AG04450 (cell line): ENCODE measurements around a stretch of chr9.

DNA sequence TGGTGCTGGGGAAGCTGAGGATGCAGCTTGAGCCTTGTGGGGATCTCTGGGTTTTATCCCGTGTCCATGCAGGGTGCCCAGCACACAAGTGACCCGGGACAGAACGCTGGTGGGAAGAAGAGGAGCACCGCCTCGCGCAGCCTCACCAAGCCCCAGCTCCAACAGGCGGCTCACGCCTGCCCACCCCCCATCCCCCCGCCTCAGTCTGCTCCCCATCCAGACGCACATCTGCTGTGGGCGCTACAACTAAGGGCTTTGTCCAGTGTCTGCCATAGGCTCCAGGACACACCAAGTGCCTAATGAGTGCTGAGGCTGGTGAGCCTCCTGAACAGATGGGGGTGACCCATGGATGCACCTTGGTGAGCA lies 13.7 kb downstream of the RALGDS start:
- CAGE, long polyA plus RNA, result no peak
- RRBS, result no CpG with 5 or more reads among the region's 11 CpGs

DNA sequence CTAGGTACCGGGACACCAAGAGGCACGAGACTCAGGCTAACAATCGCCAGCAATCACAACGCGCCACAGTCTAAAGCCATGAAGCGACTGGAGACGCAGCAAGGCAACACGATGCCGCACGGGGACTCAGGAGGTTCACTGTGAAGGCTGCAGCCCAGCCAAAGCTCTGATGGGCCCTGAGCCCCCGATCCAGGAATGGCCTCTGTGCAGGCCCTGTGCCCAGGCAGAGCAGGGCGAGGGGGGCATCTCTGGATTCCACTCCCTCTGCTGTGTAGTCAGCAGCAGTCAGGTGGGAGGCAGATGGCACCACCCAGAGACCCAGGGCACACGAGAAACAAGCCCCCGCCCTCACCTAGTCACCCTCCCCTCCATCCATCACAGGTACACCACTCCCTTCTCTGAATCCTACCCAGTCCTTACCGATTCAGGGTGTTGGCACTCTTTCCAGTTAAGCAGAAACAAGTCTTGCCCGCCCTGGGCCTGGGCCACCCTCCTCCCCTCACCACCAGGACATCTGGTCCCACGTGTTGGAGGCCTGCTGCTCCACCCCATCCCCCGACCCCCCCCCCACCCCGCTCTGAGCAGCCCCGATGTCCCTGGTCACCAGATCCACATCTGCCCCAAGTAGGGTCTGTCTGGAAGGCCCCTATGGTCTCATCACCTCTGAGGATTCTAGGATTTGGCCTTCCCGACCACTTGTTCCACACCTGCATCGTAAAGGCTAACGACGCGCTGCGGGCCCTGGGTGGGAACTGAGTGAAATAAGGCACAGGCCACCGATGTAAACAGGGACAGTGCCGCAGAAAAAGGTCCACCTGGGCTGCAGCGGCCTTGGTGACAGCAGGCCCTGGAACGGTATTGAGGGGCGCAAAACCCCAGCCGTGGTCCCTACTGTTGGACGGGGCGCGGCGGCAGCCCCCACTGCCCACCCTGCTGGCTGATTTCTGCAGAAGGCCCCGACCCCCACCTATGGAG lies 883 bp downstream of the RALGDS start:
- CAGE, long polyA plus RNA, result no peak
- RRBS, result no CpG with 5 or more reads among the region's 37 CpGs

DNA sequence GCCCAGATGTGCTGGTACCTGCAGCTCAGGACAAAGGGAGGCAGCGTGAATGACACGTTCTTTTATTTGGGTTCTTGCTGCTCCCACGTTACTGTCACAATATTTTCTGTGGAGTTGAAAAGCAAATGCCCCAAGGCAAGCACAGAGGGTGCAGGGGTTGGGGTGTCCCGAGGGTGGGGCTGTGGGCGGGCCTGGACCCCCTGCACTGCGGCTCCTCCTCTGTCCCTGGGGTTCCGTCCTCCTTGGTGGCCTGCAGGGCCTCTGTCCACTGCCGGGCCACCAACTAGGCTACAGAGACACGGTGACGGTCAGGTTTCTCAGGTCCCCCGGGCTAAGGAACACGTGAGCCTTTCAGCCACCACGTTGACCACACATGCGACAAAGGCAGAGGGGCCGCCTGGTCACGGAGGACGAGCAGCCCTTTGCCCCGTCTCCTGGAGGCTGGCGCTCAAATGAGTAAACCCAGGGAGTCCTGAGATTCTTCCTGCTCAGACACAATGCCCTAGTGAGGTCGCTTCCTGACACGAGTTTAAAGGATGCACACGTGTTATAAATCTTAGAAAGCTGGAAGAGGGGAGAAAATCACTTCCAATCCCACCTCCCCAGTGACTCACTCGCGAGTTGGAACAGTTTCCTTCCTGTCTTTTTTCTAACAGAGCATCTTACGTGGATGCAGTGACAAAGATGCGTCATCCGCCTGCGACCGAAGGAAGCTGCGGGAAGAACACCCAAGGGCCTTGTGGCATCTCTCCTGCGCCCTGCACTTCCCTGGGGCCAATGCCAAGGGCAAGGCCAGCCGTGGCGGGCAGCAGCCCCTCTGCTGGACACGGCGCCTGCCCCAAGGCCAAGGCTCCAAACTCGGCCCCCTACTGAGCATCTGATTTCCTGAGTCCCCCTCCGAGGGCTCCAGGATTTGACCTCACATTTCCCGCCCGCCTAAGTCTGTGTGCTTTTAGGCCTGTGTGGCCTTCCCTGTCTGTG lies 24.8 kb upstream of the OBP2B start:
- CAGE, long polyA plus RNA, result no peak
- RRBS, result 63% methylated on average over 3 of the region's 39 CpGs

- CAGE, long polyA plus RNA, result no peak
- RRBS, result no CpG with 5 or more reads among the region's 14 CpGs
These were observed 30.0 kb upstream of the OBP2B start for GRCh38 chr9:133239059-133239438.

DNA sequence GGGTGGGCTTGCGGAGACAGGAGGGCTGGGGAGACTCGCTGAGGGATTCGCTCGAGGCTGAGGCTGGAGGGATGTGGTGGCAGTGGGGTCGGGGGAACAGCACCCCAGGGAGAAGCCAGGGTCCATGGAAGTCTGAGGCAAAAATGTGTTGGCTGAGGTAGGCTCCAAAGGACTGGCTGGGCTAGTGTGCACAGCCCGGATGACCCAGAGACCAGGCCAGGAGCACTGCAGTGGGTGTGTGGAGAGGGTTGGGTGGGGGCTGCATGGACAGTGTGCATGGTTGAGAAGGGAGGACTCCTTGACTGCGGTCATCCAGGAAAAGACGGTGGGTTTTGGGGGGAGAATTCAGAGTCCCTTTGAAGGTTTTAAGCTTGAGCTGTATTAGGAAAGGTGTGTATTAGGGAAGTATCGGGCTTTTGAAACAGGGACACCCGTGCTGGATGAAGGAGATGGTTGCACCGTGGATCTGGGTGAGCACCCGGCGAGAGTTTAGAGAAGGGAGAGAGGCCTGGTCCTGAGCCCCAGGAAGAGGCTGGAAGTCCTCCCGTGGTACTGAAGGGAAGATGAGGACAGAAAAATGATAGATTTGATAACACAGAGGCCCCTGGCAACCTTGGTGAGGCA lies 1.8 kb downstream of the SURF2 start:
- CAGE, long polyA plus RNA, result no peak
- RRBS, result no CpG with 5 or more reads among the region's 14 CpGs

DNA sequence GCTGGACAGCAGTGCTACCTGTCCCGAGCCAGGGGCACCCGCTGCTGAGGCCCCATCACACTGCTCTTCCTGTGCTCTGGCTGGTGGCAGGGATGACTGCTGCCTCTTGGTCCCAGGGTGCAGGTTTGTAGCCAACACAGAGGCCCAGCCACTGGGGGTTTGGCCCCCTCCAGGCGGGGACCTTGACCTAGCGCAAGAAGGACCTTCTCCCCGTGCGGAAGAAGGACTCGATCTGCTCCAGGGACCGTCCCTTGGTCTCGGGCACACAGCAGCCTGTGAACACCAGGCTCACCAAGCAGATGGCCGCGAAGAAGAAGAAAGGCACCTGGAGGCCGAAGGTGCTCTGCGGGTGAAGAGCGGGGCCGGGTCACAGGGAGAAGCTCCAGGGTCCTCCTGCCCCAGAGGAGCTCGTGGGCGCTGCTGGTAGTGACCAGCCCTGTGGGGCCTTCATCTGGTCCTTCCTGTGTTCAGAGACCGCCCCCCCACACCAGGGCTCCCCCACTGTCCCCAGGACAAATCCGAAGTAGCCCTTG lies 7.0 kb downstream of the SLC2A6 start:
- CAGE, long polyA plus RNA, result no peak
- RRBS, result no CpG with 5 or more reads among the region's 19 CpGs

GRCh38 chr9:133487923-133488210 lies 9.0 kb upstream of the SLC2A6 start:
- CAGE, long polyA plus RNA, result no peak
- RRBS, result 63% methylated on average over 2 of the region's 10 CpGs

DNA sequence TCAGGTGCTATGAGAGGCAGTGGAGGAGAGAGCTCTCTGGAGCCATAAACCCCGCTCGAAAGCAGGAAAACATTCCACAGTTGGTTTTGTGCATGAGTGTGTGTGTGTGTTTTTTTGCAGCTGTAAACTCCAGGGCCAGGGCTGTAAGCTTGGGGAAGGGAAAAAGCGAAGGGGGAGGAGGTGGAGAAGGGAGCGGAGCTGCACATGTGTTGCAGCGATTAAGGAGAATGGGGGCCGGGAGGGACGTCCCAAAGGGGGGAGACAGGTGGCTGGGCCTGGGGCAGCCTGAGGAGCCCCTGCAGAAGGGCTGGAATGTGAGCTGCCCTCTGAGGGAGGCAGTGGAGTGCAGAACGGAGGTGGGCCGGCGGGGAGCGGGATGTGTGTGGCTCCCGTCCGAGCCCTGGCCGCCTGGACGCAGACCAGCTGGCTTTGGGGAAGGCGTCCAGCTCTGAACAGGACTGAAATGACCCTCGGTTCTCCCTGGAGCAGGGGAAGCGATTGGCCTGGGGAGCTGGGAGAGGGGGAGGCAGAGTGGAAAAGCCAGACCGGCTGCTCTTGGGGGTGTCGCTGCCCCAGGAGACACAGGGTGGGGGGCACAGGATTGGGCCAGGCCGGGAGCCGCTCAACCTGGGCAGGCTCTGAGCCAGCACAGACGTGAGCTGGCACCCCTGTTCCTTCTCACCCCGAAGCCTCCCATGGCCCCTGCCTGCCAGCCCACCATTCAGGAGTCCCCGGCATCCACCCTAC lies 2.8 kb upstream of the MYMK start:
- CAGE, long polyA plus RNA, result no peak
- RRBS, result 4% methylated on average over 4 of the region's 25 CpGs

GRCh38 chr9:133584372-133585290 lies 24.6 kb downstream of the FAM163B start:
- CAGE, long polyA plus RNA, result no peak
- RRBS, result 14% methylated on average over 8 of the region's 25 CpGs

DNA sequence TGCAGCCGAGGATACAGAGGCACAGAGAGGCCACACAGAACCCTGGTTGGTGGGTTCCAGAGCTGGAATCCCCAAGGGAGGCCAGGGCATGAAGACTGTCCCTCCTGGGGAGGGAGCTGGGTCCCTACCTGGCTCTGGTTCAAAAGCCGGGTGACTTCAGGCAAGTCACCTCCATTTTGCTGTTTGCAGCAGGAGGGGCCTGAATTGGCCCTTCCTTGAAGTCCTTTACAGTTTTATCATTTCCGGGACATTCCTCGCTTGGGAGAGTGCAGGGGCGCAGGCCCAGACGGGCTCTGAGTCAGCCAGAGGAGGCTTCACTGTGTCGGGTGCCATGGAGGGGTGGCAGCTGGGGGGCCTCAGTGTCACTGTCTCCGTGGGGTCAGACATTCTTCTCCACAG lies 26.9 kb downstream of the SARDH start:
- CAGE, long polyA plus RNA, result no peak
- RRBS, result 27% methylated on average over 2 of the region's 8 CpGs

DNA sequence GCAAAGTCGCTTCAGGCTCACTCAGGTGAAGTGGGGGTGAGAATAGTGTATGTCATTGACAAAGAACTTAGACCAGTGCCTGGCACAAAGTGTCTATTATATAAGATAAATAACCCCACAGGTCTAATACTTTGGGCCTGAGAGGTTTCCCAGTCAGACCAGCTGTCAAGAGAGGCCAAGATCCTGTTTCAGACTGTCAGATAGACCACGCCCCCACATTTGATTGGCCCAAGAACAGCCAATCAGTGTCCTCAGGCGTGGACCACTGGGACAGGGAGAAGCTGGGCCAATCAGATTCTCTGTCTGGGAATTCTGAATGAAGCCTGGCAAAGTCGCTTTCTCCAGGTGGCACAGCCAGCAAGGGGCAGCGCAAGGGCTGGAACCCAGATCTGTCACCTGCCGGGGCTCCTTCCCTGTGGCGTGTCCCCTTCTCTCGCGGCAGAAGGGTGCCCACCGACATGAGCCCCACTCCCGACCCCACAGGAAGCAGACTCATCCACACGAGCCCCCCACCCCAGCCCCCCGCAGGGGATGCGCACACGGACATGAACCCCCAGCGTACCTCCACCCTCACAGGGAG lies 6.3 kb downstream of the SARDH start:
- CAGE, long polyA plus RNA, result no peak
- RRBS, result 13% methylated on average over 3 of the region's 16 CpGs

DNA sequence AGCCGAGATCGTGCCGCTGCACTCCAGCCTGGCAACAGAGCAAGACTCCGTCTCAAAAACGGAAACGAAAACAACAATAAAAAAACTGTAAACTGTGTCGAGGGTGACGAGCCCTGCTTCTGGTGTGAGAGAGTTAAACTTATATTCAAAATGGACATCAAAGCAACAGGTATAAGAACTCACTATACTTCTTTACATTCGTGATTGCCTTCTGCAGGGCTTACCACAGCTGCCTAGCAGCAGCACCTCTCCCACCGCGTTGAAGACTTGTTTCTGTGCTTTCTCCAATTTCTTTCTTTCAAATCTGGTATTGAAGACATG lies 18.1 kb upstream of the SARDH start:
- CAGE, long polyA plus RNA, result no peak
- RRBS, result no CpG with 5 or more reads among the region's 11 CpGs

- CAGE, long polyA plus RNA, result no peak
- RRBS, result no CpG with 5 or more reads among the region's 18 CpGs
These were observed 58.2 kb upstream of the SARDH start for GRCh38 chr9:133796220-133796964.

DNA sequence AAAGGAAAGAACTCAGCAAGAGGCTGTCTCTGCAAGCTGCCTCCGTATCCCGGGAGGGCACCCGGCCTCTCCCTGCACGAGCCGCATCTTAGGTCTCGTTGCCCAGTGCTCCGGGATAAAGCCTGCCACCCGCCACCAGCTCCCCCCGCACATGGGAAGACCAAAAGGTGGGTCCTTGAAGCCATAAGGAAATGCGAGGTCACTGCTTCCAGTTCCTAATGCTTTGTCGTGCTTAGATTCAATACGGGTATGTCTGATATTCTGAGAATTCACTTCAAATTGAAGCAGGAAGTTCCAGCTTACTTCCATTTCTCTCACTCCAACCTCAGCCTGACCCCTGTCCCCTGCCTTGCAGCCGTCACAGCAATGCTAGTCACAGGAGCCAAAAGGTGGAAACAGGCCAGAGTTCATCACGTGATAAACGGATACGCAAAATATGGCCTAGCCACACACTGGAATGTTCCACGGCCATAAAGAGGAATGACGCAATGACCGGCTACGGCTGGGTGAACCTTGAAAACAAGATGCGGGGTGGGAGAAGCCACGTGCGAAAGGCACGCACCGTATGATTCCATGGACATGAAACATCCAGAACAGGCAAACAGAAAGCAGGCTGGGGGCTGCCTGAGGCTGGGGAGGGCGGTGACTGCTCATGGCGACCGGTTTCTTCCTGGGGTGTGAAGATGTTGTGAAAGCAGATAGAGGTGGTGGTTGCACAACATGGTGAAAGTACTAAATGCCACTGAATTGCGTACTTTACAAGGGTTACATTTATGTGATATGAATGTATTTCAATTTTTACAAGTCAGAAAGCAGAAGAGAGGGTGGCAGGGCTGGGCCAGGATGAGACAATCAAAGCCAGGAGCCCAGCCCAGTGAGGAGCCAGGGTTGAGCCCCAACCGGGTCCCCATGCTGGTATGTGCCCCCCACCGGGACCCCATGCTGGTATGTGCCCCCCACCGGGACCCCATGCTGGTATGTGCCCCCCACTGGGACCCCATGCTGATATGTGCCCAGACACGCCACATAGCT lies 117.7 kb upstream of the SARDH start:
- CAGE, long polyA plus RNA, result no peak
- RRBS, result 82% methylated on average over 7 of the region's 33 CpGs

- CAGE, long polyA plus RNA, result no peak
- RRBS, result no CpG with 5 or more reads among the region's 5 CpGs
These were observed 114.8 kb downstream of the VAV2 start for GRCh38 chr9:133877344-133877770.

- CAGE, long polyA plus RNA, result no peak
- RRBS, result 77% methylated on average over 1 of the region's 15 CpGs
These were observed 13.7 kb downstream of the VAV2 start for GRCh38 chr9:133978359-133978980.

DNA sequence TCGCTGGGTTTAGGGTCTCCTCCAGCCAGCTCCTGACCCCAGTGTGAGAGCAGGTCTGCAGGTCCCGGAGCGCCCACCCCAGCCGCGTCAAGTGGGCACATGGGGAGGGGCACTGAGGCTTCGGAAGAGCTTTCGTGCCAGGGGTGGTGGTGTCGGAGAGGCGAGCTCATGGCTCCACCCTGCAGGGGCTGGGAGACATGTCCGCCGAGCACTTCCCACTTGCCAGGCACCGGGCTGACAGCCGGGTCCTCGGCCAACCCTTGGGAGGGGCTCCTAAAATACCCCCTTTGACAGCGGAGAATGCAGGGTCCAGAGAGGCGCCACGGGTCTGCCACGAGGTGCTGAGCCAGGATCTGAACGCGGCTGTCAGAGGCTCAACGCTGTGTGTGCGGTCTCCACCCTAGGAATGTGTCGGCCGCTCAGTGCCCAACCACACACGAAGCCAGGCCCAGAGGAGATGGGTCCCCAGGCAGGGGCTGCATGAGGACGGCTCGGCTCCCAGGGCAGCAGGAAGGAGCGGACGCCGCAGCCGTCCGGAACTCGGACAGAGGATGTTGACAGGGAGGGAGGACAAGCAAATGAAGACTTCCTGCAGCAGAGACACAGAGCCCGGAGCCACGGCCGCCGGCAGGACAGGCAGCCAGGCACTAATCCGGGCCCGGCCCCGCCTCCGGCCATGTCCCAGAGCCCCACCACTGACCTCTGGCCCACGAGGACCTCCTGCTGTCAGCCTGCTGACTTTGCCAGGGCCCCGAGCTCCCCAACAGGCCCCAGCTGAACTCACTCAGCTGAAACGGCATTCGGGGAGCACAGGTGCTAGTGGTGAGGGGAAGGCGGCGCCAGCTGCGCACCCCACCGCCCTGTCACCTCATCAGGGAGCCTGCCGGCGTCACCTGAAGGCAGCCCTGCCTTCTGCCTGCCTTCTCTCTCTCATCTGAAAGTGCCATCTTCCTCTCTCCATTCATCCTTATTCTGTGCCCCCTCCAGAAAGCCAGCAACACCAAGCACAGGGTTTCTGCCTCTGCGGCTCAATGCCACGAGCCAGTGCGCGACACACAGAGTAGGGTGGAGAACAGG lies 12.8 kb downstream of the VAV2 start:
- CAGE, long polyA plus RNA, result no peak
- RRBS, result 26% methylated on average over 4 of the region's 55 CpGs

- CAGE, long polyA plus RNA, result no peak
- RRBS, result no CpG with 5 or more reads among the region's 11 CpGs
These were observed 9.3 kb downstream of the VAV2 start for GRCh38 chr9:133982887-133983244.

DNA sequence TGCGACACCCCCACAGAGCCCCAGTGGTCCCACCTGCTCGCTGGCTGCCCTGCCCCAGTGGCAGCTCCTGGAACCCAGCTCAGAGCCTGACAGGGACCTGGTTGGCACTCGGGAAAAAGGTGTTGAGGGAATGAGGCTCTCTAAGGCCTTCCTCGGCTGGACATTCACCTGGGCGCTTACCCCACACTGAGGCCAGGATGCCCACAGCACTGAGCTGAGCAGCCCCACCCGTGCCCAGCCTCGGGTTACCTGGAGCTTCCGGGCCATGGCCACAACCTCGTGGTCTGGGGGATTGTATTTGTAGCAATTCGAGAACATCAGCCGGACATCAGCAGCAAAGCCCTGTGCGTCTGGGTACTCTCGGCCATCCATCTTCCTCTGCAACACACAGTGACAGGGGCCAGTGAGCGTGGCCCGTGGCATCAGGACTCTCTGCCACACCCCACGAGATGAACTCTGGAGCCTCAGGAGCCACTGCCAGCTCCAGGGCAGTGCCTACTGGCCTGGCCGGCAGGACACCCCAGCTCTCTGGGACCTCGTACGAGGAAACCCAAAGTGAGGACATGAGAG lies 19.8 kb downstream of the BRD3OS start:
- CAGE, long polyA plus RNA, result no peak
- RRBS, result 94% methylated on average over 4 of the region's 19 CpGs

DNA sequence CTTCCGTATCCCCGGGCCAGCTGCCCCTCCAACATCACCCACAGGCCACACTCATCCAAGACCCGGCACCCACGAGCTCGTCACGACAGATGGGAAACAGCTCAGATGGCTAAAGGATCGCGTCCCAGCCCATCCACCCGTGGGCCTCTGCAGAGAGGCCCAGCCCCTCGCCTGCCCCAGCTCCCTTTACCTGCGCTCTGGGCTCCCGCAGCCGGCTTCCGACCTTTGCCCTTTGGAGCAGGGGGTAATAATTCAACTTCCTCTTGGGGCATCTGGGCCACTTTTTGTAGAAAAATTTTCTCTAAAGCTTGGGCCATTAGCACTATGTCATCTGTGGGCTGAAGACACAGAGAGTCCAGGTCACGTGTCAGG lies 16.5 kb downstream of the BRD3 start:
- CAGE, long polyA plus RNA, result no peak
- RRBS, result 99% methylated on average over 2 of the region's 15 CpGs